Ureter (tissue), 1 donor: ENCODE measurements around the gene RGS8.

GRCh38 chr1:180083835-180084341, 70.8 kb upstream of the QSOX1 start:
- PRO-cap = no peak

DNA sequence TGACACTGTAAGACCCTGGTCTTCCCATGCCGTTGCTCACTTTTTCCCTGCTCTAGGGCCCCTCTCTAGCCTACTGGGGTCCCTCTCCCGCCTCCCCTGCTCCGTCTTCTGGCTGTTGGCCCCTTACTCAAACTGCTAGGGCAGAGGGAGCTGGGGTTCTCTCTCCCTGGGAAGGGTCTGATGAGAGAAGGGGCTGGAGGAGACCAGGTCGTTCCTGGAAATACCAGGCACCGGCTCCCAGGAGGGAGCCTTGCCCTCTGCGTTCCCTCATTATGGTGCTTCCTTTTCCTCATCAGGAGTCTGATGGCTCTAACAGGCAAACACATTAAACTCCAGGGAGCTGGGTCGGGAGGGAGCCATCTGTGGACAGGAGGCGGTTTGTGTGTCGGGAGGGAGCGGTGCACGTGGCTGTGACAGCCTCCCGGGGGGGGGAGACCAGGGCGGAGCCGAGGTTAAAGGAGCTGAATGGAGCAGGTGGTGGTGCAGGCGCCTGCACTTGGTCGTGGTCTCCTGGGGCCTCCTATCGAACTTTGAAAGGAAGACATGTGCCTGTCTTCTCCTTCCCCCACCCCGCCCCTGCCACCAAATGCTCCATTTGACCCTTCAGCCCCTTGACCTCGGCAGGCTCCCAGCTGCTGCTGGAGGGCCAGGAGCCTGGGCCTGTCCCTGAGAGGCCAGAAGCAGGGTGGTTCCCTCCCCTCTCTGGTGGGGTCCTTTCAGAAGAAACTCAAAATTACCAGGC, 35.3 kb upstream of the LHX4 start:
- PRO-cap = no peak

DNA sequence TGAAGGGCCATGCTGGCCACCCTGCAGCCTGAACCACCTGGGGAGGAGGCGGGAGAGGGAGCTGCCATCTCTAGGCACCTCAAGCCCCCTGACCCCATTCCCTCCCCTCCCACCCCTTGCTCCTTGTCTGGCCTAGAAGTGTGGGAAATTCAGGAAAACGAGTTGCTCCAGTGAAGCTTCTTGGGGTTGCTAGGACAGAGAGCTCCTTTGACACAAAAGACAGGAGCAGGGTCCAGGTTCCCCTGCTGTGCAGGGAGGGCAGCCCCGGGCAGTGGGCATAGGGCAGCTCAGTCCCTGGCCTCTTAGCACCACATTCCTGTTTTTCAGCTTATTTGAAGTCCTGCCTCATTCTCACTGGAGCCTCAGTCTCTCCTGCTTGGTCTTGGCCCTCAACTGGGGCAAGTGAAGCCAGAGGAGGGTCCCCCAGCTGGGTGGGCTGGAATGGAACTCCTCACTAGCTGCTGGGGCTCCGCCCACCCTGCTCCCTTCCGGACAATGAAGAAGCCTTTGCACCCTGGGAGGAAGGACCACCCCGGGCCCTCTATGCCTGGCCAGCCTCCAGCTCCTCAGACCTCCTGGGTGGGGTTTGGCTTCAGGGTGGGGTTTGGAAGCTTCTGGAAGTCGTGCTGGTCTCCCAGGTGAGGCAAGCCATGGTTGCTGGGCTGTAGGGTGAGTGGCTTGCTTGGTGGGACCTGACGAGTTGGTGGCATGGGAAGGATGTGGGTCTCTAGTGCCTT, 32.9 kb upstream of the LHX4 start:
- PRO-cap = no peak

DNA sequence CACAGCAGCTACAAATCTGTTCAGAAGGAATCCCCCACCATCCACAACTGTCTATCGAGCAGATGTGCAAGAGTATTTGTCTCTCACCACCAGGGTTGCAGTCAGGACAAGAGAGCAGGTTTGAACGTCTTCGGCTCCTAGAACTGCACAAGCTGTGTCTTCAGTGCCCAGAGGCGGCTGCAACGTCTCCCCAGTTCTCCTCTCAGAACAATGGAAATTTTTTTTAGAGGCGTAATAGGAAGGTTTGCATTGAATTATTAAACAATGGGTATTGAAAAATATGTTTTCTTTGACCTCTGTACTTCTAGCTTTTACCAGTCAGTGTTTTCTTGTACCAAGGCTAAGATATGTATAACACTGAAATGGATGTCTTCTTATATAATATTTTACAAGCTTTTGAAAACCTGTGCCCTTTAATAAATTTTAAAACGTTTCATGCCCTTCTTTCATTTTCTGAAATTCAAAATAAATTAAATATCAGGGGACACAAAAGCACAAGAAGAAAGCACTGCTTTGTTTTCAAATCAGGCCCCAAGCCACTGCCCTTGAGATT, 63.8 kb upstream of the ACBD6 start:
- PRO-cap = no peak

GRCh38 chr1:181040282-181040940, 6.6 kb downstream of the MR1 start:
- PRO-cap = no peak

DNA sequence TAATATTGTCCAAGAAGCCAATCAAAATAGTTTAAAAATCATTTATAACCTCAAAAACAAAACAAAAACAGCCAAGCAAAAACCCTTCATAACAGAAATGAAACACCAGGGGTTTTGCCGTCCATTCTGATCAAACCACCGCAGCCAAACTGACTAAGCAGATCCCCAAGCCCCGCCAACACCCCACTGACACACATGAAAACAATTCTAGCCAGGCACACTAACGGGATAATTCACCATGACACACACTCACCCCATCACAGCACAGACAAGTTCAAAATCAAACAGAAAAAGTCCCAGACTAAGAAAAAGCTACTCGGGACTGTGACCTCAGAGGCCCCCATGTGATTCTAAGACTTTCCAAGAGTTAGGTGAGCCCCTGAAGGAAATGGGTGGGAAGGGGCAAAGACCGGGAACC, 10.2 kb upstream of the IER5 start:
- PRO-cap = no peak

- PRO-cap = no peak
Measured at GRCh38 chr1:181091205-181091926, 2.9 kb downstream of the IER5 start.

- PRO-cap = bidirectional peak, plus-strand start at chr1:181105585, minus-strand start at chr1:181105241
Measured at GRCh38 chr1:181105504-181105677, 16.9 kb downstream of the IER5 start.

- PRO-cap = no peak
Measured at GRCh38 chr1:181126688-181127431, 38.4 kb downstream of the IER5 start.

DNA sequence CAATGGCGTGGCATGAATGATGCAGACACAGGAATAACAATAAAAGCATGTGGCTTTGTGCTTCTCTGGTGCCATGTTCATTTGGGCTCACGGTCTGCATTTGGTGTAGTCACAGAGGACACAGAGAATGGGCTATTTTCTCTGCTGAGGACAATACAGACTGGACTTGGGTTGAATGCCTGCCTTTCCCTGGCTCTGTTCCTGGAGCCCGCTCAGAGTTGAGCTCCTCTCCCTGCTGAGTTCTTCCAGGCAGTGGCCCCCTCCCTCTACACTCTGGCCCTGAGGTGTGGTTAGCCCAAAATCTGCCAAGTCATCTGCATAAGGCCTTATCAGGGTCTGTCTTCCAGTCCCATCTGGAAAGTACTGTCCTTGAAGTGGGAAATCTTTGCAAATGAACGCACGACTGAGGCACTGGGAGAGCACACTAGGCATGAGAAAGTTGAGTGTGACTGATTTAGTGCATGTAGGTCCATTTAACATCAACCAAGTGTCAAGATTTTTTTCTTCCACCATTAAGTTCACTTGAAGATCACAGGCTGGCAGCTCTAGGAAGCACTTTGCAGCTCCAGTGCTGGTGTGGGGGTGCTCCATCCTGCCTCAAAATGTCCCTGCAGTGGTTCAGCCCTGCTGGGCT, 41.3 kb downstream of the IER5 start:
- PRO-cap = no peak

DNA sequence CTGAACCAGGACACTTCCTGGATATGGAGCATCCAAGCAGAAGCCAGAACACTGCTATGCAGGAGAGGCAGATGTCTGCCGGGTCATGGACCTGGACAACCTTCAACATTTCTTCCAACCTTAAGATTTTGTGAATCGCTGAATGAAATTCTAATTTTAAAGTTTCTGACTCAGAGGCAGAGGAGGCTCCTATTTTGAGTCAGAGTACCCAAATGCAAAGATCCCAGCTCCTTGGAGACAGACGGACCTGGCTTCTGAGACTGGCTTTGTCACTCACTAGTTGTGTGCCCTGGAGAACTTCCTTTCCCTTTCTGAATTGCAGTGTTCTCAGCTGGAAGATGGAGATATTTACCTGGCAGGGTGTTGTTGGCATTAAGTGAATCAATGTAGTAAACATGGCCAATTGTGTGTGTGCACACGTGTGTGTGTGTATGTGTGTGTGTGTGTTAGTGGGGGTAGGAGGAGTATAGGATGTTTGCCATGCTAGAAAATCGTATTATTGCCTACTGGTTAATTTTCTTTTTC, 51.9 kb downstream of the IER5 start:
- PRO-cap = no peak

GRCh38 chr1:182068910-182069595, 7.5 kb upstream of the ZNF648 start:
- PRO-cap = no peak

DNA sequence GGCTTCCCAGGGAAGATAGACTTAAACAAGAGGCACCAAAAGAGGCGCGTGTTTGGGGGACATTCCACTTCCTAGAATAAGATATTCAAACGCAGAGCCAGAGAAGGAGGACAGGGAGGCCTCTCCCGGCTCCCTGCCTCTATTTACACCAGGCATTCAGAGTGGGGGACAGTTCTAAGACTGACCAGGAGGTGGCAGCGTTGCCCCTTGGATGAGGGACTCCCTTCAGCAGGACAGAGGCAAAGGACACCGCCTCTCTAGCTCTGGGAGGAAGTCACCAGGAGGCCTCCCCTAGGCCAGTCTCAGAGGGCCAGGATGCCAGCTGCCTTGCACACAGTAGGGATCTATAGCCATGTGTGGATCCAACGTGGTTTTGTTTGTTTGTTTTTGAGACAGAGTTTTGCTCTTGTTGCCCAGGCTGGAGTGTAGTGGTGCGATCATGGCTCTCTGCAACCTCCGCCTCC, 23.4 kb upstream of the ZNF648 start:
- PRO-cap = no peak

DNA sequence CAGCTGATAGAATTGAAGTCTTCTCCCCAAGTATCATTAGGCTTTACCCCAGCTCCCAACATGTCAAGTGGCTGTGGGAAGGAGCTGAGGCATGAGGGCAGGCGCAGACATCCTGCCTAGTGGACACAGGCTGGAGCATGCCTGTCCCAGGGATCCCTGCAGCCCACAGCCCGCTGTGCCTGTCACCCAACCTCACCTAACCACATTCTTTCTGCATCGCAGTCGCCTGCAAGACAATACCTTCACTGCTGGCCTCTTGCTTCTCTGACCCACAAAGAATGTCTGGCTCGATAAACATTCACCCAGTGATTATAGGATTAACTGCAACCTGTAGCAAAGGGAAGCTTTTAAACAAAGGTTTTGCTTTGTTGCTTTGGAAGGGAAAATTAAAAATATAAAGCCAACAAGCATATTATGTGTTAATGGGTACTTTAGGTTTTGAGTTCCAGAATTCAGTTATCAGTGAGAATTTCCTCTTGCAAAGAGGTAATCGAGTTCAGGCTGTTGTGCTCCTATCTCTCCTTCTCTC, 39.9 kb upstream of the ZNF648 start:
- PRO-cap = no peak

DNA sequence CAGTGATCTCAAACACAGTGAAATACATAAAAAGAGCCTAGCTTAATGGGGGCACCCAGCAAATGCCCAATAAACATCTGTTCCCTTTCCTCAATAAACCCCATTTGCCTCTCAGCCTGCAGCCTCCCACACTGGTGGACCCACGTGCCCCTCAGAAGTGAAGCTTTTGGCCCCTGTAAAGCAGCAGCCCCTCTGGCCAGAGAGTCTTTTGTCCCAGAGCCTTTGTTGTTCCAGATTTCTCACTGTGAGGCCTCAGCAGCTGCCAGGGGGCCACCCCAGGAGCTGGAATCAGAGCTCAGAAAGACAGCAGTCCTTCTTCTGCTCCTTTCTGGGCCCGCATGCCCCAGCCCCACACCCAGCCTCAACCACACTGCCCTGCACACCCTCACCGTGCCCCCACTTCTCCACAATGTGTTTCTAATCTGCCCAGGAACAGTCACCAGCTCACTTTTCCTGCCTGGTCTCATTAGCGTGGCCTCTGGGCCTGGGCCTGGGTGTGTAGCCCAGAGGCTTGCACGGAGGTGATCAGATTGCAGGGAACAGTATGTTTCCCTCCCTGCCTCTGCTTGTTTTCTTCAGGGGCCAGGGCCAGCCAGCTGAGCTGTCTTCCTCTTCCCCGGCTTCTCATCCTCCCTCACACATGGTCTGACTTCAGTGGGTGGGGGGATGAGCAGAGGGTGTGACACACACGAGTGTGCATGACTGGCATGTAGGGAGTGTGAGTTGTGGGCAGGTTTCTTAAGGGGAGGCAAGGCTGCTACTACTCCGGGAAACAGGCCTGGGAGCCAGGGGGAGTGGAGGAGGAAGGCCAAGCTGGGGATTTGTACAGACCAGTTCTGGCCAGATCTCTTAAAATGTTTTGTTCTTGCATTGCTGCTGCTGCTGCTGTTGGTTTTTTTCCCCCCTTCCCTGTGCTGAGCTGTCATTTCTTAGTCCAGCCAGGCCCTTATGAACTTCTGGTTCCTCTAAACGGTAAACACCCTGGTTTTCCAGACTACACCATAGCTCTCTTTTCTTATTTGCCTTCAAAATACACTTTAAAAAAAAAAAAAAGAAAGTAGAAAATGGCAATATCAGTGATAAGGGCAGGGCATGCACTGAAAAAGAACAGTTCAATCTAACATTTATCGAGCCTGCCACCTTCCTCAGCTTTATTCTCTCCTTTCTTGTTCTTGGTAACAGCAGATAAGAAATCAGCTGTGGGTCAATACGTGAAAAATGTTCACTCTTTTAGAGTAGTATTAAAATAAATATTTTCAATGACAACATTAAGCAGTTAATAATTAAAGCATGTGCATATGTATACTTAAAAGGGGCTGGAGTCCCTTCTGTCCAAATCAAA, 82.7 kb upstream of the ZNF648 start:
- PRO-cap = bidirectional peak, plus-strand start at position 654 of the sequence, minus-strand start at position 626 of the sequence

DNA sequence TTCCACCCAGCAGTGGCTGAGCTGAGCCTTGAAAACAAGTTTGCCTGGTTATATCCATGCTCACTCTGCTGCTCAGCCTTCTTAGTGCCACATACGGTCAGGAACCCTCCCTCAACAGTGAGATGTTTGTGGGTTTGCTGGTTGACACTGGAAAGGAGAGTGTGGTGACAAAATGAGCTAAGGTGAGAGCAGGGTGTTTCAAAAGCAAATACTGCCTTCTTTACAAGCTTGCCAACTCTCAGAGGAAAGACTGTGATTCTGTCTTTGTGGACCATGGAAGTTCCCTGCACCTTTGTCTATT, 119.8 kb upstream of the ZNF648 start:
- PRO-cap = no peak

DNA sequence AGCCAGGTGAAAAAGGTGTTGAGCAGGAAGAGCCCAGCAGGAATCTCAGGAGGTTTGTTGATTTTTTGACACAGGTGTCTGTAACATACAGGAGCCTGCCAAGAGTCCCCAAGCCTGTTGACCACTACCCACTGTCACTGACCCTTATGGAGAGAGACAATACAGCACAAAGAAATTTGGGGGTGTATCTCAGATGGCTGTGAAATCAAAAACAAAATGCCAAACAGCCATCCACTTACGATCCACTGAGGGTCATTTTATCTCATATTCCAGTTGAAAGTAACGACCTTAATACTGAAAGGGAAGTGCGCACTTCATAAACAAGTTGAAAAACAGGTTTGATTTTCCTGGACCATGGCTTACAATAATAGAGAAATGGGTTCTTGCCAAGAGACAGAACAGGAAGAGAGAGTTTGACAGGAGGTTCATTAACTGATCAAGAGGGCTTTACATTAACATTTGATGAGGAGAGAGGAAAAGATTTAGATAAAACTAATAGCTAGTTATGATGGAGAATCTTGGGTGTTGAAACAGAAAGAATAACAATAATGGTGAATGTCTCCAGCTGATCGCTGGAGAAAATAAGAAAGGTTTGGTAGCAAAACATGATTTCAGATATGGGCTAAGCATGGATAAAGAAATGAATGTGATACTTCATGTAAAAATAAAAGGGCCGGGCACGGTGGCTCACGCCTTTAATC, 163.4 kb downstream of the GLUL start:
- PRO-cap = no peak

DNA sequence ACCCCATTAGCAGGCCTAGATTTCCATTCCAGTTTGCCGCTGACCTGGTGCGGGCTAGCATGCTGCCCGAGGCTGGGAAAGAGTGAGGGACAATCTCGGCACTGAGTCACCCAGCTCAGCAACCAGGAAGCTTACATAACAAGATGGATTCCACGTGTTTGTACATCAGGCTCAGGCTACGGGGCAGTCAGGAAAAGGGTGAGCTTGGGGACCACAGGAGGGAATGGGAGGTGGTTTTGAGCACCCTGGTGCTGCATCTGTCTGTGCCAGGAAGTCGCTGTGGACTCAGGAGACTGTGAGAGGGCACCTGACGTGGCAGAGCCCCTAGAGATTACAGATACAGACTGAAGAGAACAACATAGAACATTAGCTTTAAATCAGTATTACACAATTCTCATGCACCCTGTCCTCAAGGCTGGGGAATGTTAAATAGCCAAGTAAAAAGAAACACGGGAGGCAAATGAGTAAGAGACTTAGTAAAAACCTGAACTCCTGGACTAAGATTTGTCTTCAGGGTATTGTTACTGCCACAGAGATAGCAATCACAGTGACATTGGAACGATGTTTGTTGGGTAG, 51.2 kb downstream of the GLUL start:
- PRO-cap = no peak

DNA sequence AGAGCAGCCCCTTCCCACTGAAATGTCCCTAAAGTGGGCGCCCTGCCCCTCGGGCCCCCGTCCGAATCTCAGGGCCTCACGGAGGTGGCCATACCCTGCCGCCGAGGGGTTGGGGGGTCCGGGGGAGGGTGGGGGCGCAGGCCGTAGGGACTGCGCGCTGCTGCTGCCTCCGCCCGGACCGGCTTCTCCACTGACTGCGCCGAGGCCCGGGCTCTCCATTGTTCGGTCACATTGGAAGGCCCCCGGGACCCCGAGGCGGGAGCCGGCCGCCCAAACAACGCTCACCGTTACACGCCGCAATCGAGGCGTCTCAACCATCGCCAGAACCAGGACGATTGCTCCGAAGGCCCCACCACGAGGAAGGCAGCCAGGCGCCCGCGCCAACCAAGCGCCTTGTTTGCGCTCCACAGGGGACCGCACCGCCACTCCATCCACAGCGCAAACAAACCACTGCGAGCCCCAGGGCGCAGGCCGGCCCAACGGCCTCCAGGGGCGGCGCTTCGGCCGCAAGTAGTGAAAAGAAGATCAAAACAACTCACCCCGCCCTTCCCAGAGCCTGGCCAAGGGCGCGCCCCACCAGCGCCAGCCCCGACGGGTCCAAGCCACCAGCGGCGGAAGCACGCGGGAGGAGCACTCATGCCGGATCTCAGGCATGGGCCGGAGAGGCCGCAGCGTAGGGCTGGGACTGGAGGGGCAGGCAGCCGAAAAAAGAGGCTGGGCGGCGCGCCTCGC, 534 bp downstream of the GLUL start:
- PRO-cap = bidirectional peak, plus-strand start at position 121 of the sequence, minus-strand start outside the sequence; bidirectional peak, plus-strand start at position 591 of the sequence, minus-strand start at position 440 of the sequence

DNA sequence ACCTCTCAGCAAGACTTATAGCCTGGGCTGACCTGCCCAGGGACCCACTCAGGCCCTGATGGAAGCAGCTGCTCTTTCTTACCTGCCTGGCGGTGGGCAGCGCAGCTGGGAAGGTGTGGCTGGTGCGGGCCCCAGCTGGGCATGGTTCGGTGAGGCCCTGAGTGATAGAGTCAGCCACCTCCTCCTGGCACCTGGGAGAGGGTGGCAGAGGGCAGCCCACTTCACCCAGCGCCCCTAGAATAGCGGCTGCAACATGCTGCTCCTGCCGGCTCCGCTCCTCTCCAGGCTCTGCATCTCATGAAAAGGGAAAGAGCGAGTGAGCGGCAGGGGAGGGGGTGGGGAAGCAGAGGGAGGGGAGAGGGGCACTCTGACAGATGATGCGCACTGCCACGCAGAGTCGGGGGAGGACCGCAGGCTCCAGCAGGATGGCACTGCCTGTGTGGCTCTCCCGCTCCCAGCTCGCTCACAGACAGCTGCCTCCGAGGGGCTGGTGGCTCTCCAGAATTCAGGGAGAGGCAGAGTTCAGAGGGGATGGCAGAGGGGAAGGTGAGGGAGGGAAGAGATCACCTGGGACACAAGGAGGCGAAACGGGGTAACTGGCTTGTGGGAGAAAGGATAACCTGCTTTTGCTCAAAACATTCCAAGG, at the start of gene RGS8:
Gene RGS8 (minus strand): TSS at position 318 of the 646 bp plus-strand sequence.
- PRO-cap = no peak